ENCODE measurements around the gene PDCD7.

- PRO-cap = no peak
These were observed 648 bp downstream of the SNX22 start for GRCh38 chr15:64151857-64152901.

DNA sequence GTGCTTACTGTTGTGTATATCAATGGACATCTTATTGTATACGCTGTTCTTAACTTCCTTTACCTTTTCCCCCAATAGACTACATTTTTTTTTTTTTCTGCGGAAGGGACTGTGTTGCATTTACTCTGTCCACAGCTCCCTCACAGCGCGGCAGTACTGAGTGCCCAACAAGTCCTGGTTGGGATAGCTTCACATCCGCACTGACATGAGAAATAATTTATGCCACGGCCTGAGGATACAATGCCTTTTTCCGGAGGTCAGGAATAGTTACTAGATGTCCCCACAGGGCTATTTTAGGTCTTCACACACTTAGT, 773 bp upstream of the PPIB start:
- PRO-cap = no peak

- PRO-cap = no peak
These were observed 3.7 kb upstream of the PPIB start for GRCh38 chr15:64166313-64167137.

GRCh38 chr15:64507068-64507845, 46.9 kb downstream of the ZNF609 start:
- PRO-cap = no peak

GRCh38 chr15:64635042-64636273, 139.9 kb downstream of the RBPMS2 start:
- PRO-cap = no peak

DNA sequence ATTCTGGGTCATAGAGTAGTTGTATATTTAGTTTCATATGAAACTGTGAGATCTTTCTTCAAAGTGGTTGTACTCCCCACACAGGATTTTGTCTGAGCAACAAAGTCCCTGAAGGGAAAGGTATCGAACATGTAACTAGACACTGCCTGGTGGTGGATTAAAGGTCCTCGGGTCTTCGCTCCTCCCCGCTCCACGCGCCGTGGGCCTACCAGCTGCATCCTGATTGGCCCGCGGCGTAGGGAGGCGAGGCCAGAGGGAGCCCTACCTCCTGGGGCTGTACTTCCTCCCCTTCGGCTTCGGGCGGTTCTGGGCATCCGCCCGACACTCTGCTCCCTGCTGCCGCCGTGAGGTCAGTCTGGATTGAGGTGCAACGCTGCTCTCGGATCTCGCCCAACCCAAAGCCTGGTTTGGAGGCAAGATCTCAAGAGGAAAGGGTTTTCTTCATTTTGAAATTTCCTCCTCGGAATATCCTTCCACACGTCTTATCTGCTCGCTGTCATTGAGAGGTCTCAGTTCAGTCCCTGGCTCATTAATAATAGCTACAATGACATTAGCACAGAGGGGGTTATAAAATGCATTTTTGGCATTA, 6.0 kb upstream of the PLEKHO2 start:
- PRO-cap = no peak

DNA sequence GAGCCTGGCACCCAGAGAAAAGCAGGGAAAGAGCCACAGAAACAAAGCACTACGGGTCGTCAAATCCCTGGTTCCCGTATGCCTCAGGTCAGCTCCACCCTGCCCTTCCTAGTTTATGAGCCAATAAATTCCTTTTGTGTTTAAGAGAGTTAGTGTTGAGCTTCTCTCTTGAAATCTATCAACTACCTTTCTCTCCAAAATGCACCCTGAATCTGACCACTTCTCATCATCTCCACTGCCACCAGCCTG, 2.2 kb upstream of the SLC51B start:
- PRO-cap = no peak

DNA sequence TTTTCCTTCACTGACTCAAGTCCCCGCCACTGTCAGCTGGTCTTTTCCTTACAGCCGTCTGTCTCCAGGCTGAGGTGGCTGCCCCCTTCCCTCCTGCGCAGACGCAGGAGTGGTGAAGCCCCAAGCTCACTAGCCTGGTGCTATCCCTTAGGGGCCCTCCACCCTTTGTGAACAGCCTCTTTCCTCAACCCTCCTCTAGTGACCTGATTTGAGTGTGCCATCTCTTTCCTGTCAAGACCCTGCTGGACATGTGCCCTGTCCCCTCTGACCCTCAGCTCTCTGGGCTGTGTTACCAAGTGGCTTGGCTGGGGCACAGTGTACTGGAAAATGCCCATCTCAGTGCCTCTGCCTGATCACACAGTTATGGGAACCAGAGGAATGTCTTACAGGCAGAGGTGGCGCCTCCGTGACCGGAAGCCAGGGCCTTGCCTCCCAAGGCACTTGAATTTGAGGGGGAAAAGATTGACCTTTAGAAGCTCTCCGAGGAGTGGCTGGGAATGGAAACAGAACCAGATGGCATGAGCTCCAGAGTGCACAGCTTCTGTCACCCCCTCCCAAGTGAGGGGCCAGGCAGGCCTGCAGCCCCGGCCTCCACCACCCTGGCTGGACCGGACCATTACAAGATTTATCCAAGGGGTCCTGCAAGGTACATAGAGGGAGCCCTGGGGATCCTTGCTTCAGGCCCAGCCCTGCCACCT, 8.8 kb downstream of the KBTBD13 start:
- PRO-cap = no peak

DNA sequence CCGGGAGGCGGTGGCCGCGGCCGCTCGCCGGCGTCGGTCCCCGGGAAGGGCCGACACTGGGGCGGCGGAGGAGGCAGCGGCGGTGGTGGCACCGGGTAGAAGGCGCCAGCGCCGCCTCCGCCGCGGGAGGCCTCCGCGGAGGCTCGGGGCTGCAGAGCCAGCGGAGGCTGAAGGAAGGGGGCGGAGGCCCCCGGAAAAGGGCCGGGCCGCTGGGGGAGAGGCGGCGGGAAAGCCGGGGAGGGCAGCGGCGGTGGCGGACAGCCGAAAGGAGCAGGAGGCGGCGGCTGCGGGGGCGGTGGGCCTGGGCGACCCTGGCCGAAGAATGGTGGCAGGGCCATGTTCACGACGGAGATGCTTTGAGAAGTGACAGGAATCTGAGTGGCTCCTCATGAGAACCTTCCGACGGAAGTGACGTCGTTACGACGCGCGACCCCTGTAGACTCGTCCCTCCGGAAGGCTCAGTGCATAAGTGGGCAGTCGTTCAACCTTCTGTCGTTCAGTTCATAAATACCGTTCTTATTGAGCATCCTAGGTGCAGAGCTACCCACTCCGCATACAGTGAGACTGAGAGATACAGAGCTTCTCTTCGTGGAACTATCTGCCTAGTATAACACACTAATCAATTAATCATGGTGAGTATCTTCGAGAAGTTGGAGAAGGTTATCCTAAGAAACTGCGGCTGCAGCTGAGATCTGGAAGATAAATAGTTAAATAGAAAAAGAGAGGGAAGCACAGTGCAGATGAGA, at the start of gene PDCD7:
Gene PDCD7, minus strand, starts transcription at position 365 of the 746 bp plus-strand sequence.
- PRO-cap = bidirectional peak, plus-strand start at position 444 of the sequence, minus-strand start at position 353 of the sequence

- PRO-cap = no peak
These were observed 7.1 kb upstream of the IGDCC3 start for GRCh38 chr15:65384758-65385365.

GRCh38 chr15:65401139-65401851, 21.5 kb downstream of the IGDCC4 start:
- PRO-cap = no peak

DNA sequence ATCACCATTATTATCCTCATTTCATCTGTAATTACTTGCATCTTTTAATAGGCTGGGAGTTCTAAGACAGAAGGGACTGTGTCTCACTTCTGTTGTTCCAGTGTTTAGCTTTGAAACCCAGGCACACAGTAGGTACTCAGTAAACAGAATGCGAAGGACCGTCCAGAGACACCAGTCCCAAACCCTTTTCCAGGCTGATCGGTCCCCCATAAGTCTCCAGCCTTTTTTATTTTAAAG, 303 bp upstream of the HACD3 start:
- PRO-cap = no peak

- PRO-cap = no peak
These were observed 4.1 kb downstream of the HACD3 start for GRCh38 chr15:65534272-65534819.

DNA sequence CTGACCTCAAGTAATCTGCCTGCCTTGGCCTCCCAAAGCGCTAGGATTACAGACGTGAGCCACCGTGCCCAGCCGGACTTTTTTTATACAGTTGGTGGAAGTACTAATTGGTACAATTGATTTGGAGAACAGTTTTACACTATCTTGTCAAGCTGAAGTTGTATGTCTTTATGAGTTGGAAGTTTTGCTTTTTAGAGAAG, 9.1 kb downstream of the HACD3 start:
- PRO-cap = no peak

GRCh38 chr15:65539888-65540240, 9.6 kb downstream of the HACD3 start:
- PRO-cap = no peak

DNA sequence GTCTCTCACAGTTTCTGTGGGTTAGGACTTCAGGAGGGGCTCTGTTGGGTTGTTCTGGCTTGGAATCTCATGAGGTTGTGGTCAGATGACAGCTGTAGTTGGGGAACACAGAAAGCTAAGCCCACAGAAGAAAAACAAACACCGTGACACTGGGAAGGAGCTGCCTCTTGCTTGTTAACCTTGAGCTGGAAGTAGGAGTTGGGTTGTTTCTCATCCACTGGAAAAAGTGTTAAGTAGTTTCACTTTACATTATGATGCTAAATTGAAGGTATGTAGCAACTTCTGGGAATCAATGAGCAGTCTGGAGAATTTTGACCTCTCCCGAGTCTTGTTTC, 20.4 kb downstream of the HACD3 start:
- PRO-cap = no peak

GRCh38 chr15:65578626-65579474, 32.1 kb downstream of the INTS14 start:
- PRO-cap = no peak

- PRO-cap = no peak
These were observed 8.2 kb downstream of the DENND4A start for GRCh38 chr15:65783842-65784393.

GRCh38 chr15:65791341-65791663, 791 bp downstream of the DENND4A start:
- PRO-cap = no peak

GRCh38 chr15:65818651-65819538, 26.8 kb upstream of the DENND4A start:
- PRO-cap = no peak

All from mesenteric fat pad (tissue), 1 donor.